ENCODE measurements around the genes VPS50 and PON3.

DNA sequence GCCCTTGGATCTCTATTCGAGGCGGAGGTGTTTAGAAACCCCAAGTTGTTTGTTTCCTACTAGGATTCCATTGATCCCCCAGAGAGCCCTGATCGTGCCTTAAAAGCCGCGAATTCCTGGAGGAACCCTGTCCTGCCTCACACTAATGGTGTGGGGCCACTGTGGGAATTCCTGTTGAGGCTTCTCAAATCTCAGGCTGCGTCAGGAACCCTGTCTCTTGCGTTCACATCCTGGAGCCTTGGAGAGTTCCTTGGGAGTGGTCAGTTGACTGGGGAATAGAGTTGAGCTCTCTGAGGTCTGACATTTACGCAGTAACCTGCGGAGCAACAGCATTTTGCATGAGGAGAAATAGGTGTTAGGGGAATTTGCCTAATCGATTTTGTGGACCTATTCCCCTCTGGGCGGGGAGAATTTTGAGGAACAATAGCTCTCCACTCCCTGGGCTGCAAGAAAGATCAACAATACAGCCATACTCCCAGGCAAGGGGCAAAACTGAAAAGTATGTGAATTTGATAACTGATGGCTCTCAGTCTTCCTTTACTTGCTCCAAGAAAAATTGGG lies 1.3 kb downstream of the CFAP69 start:
- PRO-cap: no peak

DNA sequence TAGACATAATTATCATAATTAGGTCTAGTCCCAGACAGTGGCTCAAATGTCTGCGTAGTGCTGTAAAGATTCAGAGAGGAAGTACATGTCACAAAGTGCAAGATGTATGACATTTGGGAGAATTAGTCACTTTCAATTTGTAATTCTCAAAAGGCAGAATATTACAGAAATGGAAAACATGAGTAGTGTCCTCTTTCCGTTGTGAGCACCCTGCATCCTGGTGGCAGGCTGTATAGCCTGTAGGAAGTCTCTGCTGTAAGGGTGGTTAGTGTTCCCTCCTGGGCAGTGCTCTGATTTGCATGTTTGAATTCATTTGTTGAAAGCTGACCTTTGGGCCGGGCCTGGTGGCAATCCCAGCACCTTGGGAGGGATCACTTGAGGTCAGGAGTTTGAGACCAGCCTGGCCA lies 17.0 kb downstream of the CDK14 start:
- PRO-cap: no peak

DNA sequence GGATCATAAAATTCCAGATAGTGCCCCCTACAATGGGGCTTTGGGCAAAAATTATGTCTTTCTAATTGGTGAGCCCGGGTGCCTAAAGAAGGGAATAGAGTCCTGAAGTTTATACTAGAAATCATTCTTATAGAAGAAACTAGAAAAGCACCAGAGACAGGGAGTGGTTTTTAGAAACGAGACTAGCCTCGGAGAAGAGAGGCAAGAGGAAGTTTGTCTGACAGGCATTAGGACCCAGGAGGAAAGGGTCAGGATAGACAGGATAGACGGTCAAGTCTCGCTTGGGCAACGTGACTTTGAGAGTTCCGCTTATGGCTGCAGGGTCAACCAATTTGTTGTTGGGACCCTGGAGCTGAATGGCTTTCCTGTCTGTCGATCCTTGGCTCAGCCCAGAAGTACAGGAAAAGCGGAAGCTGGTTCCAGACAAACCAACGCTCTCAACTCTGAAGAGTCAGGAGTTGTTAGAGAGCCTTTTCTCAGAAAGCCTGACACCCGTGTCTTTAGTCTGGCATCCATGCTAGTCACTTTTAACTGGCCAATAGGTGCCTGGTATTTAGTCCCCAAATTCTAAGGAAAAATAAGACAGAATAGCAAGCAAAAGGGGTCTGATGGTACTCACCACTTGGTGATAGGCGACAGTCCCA lies 191.2 kb downstream of the FZD1 start:
- PRO-cap: no peak

GRCh38 chr7:91952853-91953396 lies 12.3 kb downstream of the AKAP9 start:
- PRO-cap: no peak

DNA sequence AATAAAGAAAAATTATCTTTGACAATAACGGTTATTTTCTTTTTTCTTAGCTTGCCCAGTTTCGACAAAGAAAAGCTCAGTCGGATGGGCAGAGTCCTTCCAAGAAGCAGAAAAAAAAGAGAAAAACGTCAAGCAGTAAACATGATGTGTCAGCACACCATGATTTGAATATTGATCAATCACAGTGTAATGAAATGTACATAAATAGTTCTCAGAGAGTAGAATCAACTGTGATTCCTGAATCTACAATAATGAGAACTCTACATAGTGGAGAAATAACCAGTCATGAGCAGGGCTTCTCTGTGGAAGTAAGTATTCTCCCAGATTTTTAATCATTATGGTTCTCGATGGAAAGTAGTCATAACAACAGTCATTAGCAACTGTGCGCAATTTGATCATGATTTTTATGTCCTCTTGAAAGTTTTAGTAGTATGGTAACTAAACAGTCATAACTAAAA lies 33.0 kb downstream of the AKAP9 start:
- PRO-cap: no peak

GRCh38 chr7:92041961-92042710 lies 92.1 kb downstream of the CYP51A1 start:
- PRO-cap: no peak

DNA sequence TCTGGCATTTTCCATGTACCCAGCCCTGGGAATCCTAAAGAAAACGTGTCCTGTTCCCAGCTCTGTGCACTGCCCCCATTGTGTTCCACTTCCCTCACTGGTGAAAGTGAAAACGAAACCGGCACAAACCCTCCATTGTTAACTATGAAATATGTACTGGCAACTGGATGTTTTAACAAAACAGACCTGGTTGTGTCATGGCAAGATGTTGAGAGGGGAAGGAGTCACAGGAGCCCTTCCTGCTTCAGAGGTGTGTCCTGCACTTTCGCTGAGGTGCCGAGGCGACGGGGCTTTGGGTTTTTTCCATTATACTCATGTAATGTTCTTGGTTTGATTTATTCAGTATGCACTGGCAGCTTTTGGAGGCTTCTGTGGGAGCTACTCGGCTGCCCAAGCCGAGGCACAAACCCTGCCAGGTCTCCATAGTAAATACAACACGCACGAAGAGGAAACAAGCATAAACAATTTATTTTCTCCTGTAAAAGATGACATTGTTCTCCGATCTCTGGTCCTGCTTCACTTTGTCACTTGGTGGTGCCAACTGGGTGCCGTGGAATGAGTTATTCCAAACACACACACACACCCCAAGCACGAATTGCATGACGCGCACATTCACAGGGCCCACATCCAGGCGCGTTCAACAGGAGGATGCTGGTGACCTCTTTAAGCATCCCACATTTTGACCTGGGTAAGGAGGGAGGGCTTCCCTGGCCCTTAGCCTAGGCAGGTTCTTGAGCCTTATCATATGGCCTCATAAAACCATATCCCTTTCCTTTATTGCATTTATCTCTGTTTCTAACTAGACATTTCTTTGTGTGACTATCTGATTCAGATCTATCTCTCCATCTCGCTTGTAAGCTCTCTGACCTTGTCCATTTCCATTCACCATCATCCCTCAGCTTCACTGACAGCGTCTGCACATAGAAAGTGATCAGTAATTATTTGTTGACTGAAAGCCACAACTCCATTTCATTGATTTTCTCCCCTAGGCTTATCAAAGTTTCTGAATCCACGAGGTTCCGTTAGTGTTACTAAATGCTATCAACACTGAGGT lies 118.0 kb downstream of the CDK6 start:
- PRO-cap: no peak

DNA sequence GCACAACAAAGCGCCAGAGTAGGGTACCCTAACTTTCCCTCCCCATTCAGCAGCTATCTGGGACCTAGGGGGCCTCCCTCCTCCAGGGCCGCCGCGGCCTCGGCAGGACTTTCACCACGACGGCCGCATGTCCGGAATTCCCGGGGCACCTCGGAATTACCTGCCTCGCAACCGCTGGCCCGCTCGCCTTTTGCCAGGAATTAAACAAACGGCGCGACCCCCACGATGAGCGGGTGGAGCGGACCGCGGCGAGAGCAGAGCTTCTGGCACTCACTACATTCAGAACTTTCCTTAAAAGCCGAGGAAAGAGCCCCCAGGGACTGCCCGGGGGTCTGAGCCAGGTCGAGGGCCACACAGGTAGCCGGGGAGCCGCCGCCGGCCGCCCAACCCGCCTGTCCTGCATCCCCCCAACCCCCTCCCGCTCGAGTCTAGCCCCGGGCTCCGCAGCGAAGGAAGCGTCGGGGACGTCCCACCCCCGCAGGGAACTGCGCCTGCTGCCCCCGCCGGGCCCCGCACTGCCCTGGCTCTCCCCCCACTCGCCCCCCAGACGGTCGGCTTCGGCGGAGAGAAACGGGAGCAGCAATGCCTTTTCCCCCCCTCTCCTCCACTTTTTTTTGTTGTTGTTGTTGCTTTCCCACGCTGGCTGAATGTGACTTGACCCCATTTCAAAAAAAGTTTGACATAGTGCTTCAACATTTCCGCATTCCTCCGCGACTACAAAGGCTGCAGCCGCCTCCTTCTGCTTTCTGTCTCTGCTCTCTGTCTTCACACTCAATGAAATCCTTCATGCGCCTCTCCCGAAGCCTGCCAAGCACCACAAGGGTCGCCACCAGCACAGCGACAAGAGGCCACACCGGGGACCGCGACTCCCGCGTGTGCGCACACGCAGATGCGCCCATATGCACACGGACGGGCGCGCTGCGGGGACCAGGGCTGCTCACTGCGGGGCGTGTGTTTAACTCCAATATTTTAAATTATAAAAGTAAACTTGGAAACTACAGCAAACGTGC lies 1.2 kb downstream of the CDK6 start:
- PRO-cap: bidirectional peak, plus-strand start at position 105 of the sequence, minus-strand start at position 139 of the sequence; bidirectional peak, plus-strand start at position 814 of the sequence, minus-strand start at position 192 of the sequence

DNA sequence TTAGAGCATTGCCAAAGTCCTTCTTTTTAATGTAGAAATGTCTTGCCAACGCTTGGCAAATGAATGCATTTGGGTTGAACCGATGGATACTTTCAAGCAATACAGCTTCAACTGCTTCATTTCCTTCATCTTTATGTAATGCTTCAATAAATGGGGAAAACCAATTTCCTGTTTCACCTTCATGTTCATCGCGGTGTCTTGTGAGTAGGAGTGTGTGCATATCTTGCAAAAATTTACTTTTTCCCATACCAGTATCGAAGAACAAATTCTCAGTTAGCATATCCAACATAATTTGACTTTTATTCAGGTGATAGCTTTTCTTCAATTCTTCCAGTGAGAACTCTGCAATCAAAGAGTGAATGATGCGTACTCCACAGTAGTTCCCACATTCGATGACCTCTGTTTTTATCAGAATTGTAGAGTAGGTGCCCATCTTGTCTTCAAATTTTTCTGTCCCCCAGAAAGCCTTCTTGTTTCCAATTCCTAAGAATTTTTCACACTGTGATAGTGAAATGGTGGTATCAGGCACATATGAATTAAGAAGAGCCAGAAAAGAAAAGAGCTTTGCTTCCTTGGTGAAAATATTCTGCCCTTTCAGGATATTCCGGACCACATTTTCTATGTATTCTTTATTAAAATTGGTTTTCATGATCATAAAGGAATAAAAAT lies 14.9 kb downstream of the SAMD9 start:
- PRO-cap: no peak

GRCh38 chr7:93145210-93146527 lies 2.5 kb downstream of the SAMD9L start:
- PRO-cap: no peak

GRCh38 chr7:93231609-93232730 lies at the start of gene VPS50:
Gene VPS50 (plus strand): TSS chr7:93232366.
- PRO-cap: bidirectional peak, plus-strand start at chr7:93231977, minus-strand start at chr7:93231861; bidirectional peak, plus-strand start at chr7:93232389, minus-strand start at chr7:93232141

DNA sequence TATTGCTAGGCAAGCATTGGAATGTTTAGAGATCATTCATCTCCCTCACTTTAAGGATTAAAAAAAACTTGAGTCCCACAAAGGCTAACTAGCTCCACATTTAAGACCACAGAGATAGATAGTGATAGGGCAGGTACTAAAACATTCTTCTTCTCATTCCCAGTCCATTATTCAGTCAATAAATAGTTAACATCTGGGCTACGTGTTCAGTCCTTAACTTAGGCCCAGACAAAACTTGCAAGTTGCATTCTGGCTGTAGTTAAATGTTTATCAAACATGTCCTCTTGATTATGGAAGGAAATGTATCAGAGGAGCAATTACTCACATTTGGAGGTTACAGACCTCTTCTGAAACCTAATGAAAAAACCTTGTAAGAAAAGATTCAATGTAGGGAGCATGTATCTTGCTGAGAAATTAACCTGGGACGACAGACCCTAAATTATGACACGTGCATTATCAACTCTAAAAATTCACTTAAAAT lies 2.5 kb downstream of the GNG11 start:
- PRO-cap: no peak

GRCh38 chr7:94374045-94374672 lies 20.5 kb upstream of the COL1A2 start:
- PRO-cap: unidirectional peak, plus-strand start at chr7:94374467

GRCh38 chr7:94510411-94510594 lies 694 bp downstream of the CASD1 start:
- PRO-cap: bidirectional peak, plus-strand start at chr7:94510545, minus-strand start at chr7:94510309

GRCh38 chr7:95027226-95027618 lies 119.8 kb downstream of the PPP1R9A start:
- PRO-cap: no peak

GRCh38 chr7:95206642-95207160 lies 117.6 kb downstream of the PON1 start:
- PRO-cap: no peak

DNA sequence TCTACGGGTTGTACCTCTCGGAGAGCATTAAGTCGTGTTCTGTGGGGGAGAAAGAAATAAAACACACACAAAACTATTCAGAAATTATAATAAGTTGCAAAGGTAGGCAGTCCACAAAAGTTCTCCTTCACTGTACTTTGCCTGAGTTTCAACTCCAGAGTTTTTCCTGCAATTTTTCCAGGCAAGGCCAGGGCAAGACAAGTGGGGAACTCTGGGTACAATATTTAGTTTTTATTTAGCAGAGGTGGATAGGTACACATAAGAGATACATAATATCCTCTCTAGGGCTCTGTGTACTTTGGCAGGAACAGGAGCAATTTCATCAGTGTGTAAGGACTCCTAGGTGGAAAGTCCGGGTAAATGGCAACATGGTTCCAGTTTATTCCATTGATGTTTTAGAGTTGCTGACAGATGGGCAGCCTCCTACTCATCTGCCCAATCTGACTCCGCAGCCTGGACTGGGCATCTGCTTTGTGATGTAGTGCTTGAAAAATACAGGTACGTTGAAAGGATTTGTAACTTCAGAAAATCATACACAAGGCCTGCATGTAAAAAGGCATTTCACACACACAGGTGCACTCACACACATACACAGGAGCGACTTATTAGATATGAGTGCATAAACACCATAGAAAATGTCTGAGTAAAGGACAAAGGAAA lies 5.8 kb downstream of the PON1 start:
- PRO-cap: no peak

- PRO-cap: no peak
Measured at GRCh38 chr7:95394488-95394687, 1.8 kb downstream of the PON3 start.

DNA sequence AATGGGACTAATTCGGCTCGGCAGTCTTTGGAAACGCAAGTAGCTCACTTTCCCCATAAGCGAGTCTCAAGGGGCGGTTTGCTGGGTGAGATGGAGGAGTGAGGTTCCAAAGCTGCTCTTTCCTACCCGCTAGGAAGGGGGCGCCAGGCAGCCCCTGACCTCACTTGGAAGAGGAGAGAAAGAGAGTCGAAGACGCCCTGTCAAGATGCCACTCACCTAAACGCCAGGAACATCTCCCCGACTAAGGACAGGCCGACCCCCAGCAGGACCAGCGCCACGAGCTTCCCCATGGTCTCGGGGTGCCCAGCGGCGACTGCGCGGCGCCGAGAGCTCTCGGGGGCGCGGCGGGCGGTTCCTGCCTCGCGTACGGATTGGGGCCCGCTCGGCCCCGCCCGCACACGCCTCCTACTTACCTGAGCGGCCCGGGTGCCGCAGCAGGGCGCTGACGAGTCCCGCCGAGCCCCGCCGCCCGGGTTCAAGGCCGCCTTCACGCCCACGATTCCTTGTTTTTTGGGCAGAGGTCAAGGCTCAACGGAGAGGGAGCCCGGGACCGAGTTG lies at the start of gene PON3:
PON3 (minus strand) TSS at position 315 of the 558 bp plus-strand sequence.
- PRO-cap: unidirectional peak, plus-strand start at position 163 of the sequence; unidirectional peak, plus-strand start at position 229 of the sequence; bidirectional peak, plus-strand start at position 412 of the sequence, minus-strand start at position 317 of the sequence

DNA sequence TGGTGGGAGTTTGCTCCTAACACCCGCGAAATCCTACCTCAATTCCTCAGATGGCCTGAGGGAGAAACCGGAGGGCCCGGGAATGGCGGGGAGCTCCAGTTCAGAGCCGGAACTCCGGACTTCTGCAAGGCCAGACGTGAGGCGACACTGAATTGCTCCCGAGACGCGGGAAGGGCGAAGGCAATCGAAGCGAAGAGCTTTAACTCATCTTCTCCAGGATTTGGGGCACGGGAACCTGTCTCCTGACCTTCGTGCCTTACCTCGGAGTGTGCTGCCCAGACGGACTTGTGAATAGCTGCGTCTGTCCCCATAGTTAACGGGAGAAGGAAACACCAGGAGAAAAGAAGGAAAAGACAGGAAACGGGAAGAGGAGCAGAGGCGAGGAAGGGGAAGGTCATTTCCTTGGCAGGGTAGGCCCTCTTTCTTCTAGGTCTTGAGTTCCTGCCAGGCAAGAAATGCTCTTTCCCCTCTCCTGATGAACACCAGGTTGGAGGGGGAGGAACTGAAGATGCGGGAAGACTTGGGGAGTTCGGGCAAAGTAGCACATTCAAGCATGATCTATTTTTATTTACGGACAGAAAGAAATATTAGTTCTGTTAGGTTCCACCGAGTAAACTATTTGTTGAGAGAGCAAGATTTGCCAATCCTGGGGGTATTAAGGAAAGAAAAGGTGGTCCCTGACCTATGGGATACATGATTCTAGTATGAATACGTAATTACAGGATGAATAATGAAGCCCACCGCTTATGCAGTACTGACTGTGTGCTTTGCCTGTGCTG lies 633 bp upstream of the PON3 start:
- PRO-cap: unidirectional peak, minus-strand start at position 298 of the sequence

Data from endodermal cell (in vitro differentiated cells).